Penis (tissue), 1 donor: ENCODE measurements around a stretch of chr13.

DNA sequence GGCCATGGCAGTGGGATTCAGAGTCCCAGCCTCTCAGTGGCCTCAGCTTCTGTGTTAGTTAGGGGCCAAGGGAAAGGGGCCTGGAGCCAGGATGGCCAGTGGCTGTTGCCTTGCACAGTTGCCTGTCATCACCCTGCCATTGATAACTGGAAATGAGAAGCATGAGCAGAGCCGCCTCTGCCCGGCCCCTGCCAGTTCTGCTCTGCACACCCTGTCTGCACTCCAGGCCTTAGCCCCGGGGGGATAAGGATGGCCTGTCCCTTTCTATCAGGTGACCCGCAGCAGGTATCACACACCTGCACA, 7.8 kb downstream of the COL4A2 start:
- PRO-cap, result no peak

- PRO-cap, result unidirectional peak, minus-strand start at chr13:110331605
Observed at GRCh38 chr13:110331055-110331818, 24.2 kb downstream of the COL4A2 start.

DNA sequence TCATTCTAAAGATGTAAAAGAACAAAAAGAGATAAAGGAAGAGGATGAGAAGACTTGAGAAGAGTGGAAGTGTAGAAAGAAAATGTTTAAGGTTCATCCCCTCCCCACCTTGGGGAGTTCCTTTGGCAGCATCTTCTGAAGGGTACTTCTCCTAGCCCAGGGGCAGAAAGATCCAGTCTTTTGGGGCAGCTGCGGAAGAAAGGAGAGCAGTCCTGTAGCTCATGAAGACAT, 33.3 kb downstream of the COL4A2 start:
- PRO-cap, result no peak

GRCh38 chr13:110408264-110408789, 101.2 kb downstream of the COL4A2 start:
- PRO-cap, result no peak

DNA sequence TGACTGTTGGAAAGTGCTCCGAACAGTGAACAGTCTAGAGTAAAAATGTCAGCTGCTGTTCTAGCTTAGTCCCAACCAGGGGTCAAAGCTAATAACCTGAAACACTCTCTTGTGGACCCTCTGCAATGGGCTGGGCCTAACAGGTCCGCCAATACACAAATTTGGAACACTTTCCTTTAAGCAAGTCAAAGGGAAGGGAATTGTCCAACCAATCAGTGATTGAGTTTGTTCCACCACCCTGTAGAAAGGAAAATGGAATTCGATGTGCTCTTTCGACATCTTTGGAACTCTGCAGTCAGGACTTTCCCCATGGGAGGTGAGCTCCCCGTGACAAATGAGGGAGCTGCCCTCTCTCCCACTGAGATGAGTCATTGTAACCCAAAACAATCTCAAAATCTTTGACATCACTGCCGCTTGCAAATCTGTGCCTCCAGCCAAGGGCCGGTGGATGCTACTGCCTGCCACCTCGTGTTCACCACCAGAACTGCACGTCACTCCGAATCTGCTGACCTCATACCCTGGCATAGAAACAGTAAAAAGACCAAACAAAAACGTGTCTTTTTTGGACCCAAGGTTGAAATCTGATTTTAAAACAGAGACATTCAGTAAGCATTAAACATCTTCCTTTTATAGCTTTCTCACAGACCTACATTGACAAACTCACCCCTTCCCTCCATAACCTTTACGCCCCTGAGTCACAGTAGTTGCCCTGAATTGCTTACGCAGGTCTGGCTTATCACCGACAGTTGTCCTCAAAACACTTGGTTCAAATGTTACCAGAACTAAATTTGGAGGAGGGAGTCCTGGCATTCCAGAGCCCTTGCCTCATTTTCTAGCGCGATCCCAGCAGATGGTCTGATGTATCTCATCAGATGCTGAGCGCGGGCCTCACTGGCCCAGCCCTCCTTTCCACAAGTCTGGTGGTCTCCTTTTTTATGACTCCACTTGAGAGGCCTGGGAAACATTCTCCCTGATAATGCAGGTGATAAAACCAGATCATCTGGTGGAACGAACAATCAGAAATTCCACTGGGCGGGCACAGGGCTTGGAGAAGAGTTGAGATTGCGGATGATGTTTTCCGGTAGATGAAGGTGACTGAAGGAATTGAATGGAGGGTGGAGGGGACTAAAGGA, 105.2 kb downstream of the COL4A2 start:
- PRO-cap, result no peak

- PRO-cap, result no peak
Observed at GRCh38 chr13:110467980-110468316, 93.6 kb downstream of the RAB20 start.

DNA sequence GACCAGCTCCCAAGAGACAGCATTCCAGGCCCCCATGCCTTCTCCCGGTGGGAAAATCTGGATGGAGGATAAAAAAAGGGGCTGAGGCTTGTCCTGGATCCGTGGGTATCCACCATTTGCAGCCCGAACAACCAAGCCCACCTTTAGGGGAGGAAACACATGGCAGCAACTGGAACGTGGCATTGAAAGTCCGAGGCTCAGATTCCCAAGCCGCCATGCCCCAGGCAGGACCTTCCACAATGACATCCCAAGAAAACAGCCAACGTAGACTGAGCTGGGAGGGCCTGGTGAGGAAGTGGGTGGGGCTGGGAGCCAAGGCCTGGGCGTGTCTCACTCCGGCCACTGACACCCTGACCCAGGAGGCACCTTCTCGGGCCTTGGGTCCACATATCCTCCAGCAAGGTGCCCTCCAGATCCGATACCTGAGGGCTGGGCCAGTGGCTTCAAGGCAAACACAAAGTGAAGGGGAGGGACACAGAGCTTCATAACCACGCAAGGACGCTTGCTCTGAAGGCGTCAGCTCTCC, 43.0 kb downstream of the RAB20 start:
- PRO-cap, result no peak

DNA sequence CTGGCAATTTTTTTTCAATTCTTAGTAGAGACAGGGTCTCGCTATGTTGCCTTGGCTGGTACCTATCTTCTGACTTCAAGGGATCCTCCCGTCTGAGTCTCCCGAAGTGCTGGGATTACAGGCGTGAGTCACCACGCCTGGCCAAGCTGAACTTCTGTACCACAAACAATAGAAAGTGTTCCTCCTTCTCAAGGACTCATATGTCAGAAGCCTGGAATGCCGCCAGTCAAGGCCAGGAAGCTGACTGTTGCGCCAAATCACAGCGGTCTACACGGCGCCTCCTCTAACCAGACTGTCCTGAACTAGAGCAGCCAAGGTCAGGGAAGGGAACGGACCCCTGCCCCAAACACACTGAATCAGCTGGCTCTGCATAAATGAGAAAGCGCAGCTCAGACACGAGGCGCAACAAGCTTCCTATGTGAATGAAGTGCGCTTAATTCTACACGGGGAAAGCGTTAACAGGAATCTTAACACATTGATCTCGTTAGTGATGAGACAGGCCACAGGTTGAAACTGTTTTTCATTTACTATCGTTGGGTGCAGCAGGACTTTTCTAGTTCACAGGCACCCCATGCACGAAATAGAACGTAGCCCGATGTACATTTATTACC, 14.5 kb downstream of the RAB20 start:
- PRO-cap, result no peak

GRCh38 chr13:110560009-110560543, 1.4 kb downstream of the RAB20 start:
- PRO-cap, result no peak

DNA sequence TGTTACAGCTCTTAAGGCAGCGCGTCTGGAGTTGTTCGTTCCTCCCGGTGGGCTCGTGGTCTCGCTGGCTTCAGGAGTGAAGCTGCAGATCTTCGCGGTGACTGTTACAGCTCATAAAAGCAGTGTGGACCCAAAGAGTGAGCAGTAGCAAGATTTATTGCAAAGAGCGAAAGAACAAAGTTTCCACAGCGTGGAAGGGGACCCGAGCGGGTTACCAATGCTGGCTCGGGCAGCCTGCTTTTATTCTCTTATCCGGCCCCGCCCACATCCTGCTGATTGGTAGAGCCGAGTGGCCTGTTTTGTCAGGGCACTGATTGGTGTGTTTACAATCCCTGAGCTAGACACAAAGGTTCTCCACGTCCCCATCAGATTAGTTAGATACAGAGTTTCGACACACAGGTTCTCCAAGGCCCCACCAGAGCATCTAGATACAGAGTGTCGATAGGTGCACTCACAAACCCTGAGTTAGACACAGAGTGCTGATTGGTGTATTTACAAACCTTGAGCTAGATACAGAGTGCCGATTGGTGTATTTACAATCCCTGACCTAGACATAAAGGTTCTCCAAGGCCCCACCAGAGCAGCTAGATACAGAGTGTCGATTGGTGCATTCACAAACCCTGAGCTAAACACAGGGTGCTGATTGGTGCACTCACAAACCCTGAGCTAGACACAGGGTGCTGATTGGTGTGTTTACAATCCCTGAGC, 17.0 kb downstream of the NAXD start:
- PRO-cap, result no peak

- PRO-cap, result bidirectional peak, plus-strand start at chr13:110715887, minus-strand start at chr13:110715833; unidirectional peak, minus-strand start at chr13:110716446
Observed at GRCh38 chr13:110715710-110716648, 2.5 kb downstream of the ING1 start.

GRCh38 chr13:110799280-110800337, 86.1 kb downstream of the ING1 start:
- PRO-cap, result unidirectional peak, minus-strand start at chr13:110799672; bidirectional peak, plus-strand start at chr13:110800207, minus-strand start at chr13:110800079

DNA sequence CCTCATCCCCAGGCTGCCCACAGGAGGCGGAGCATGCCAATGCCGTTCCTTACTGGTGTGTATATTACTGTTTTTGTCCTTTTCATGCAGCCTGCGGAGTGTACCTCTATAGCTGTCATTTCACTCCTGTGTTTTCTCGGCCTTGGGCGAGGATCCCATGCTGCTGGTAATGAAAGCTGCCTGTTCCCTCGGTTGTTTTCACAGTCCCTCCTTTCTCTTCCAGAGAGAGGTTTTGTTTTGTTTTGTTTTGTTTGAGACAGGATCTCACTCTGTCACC, 44.4 kb downstream of the ANKRD10 start:
- PRO-cap, result bidirectional peak, plus-strand start at position 79 of the sequence, minus-strand start outside the sequence

DNA sequence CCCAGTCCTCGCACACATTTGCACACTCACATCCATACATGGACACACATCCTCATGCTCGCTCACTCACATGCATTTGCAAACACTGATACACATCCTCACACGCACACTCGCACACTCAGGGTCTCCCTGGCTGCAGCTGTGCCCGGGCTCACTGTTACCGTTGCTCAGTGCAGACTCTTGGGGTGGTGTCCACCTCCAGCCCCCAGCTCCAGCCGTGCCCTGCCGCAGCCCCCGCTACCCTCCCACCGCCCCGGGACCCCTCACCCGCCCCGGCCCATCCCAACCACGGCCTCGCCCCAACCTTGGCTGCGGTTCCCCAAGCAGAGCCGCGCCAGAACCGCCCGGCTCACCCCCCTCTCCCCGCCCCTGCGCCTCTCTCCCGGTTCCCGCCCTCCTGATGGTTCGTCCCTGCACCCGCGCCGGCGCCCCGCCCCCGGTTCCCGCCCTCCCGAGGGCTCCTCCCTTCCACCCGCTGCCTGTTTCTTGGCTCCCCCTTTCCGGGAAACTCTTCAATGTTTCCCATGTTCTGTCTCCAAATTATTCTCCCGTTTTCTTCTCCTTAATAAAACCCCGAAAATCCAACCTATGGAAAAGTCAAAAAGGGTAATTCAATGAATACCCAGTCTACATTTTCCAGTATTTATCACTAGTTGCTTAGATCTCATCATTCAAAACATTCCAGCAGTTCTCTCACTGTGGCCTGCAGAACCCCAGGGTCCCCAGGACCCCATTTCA, 40.3 kb downstream of the ANKRD10 start:
- PRO-cap, result no peak

GRCh38 chr13:110886928-110887266, 28.0 kb downstream of the ANKRD10 start:
- PRO-cap, result no peak

DNA sequence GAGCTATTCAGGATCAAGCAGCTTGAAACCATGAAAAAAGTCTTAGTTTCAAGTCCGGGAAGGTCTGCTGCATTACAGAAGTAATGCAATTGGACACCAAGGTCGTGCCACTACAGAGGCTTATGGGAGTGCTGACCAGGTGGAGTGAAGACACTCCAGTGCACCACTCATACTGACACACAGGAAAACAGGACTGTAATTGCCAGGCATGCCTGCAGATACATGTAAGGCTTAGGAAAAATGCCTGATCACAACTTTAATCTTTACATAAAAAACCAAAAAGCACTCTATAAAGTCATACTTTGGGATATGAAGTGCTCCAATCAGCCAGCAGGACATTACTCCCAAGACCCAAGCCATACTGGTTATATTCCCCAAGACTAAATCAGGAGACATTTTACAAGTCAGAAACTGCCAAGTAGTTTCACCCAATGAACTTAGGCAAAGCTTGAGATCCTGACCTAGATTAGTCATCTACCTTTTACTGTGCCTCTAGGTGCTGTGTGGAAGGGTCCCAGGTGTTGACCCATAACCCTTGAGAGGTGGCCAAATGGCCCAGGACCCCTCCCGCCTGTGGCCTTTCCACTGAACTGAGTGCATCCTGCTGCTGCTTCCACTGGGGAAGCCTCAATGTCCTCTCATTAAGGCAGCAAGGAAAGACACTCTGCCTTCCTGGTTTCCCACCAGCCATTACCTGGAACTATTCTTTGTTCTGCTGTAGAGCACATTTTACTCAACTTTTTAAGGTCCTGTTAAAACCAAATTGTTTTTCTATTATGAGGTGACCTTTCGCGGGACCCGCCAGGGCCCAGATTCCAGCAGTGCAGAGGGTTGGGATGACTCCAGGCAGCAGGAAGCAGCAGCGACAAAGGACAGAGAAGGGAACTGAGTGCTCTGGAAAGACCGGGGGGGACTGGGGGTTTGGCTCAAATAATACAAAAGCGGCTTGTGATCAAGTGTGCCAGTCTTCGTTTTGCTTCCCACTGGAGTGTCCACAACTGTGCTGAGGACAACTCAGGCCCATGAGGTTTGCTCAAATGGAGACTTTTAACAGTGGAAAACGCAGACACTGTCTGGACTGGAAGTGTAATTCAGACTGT, 27.3 kb downstream of the ANKRD10 start:
- PRO-cap, result no peak

DNA sequence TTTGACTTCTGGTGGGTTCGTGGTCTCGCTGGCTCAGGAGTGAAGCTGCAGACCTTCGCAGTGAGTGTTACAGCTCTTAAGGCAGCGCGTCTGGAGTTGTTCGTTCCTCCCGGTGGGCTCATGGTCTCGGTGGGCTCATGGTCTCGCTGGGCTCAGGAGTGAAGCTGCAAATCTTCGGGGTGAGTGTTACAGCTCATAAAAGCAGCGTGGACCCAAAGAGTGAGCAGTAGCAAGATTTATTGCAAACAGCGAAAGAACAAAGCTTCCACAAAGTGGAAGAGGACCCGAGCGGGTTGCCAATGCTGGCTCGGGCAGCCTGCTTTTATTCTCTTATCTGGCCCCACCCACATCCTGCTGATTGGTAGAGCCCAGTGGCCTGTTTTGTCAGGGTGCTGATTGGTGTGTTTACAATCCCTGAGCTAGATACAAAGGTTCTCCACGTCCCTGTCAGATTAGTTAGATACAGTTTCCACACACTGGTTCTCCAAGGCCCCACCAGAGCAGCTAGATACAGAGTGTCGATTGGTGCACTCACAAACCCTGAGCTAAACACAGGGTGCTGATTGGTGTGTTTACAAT, 31.9 kb upstream of the ARHGEF7 start:
- PRO-cap, result no peak

GRCh38 chr13:111114142-111114895, 791 bp upstream of the ARHGEF7 start:
- PRO-cap, result bidirectional peak, plus-strand start at chr13:111114524, minus-strand start at chr13:111114451; unidirectional peak, plus-strand start at chr13:111114524; unidirectional peak, plus-strand start at chr13:111114606; bidirectional peak, plus-strand start at chr13:111114743, minus-strand start at chr13:111114674

- PRO-cap, result unidirectional peak, minus-strand start at chr13:111115800
Observed at GRCh38 chr13:111115647-111116161, 594 bp downstream of the ARHGEF7 start.

DNA sequence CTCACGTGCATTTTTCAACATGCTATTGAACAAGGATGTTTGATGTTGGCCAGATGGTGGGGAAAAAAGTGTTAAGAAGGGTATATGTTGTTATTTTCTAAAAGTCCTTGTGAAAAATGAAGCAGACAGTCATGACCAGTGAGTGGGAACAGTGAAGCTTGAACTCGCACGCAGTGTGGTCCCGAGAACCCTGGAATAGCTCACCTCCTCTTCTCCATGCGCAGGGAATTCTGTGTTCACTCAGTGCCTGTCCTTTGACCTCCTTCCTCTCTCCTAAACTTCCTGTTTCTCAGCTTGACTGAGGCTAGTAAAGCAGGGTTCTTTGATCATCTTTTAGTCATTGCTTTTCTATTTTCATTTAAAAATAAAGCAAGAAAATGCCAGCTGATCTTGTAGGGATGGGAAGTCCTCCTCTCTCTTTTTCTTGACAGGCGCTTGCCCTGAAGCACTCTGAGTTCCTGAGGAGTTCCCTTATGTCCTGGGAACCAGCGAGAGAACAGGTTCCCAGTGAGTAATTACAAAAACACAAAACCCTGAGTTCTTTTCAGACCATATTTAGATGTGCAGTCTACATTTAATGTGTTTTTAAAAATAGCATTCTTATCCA, 62.8 kb downstream of the ARHGEF7 start:
- PRO-cap, result no peak